LNCaP clone FGC (cell line): ENCODE data around the genes VWA5B2 and EPHB3.

DNA sequence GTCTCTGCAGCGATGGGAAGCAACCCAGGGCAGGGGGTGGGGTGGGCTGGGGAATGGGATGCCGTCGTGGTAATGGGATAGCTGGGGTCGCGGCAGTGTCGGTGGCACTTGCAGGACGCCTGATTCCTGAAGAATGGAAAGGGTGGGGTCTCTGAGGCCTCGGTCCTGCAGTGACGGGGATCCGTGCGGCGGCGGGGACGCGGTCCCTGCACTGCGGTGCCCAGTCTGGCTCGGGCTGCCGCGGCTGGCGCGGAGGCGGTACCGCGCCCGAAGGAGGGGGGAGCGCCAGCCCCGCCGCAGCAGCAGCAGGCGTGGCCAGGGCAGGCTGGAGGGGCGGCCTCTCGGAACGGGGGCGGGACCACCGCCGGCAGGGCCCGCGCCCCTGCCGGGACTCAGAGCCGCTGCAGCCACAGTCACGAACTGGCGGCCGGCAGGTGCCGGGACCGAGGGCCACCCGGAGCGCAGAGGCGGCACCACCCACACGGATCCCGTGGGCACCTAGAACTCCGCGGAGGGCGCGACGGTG lies at the start of gene VWA5B2:
Gene VWA5B2, plus strand, starts transcription at position 395 of the 526 bp plus-strand sequence.
- RRBS, 2 experiments, result 2 to 8% methylated on average over 5 of the region's 54 CpGs

GRCh38 chr3:184259576-184260565 lies 1.5 kb downstream of the CAMK2N2 start:
- RRBS, 2 experiments, result 5 to 6% methylated on average over 48 to 50 of the region's 109 CpGs

GRCh38 chr3:184426653-184427213 lies 46.9 kb downstream of the CHRD start:
- RRBS, 2 experiments, result no CpG with 5 or more reads among the region's 14 CpGs

DNA sequence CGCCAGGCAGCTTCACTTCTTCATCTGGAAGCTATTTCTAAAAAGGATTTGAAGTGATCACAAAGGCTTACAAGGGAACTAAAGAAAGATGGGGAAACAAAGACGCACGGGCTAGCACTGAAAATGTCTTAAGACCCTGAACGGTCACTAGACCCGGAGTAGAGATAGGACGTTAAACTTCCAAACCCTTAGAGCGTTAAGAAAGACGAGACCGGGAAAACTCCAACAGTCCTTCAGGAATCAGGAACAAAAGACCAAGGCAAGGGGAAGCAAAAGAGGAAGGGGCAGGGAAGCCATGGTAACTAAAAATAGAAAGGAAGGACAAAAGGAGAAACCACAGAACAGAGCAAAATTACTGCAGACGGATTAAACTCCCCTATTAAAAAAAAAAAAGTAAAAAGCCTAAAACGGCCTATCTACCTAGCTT lies 47.4 kb upstream of the EPHB3 start:
- RRBS, 2 experiments, result no CpG with 5 or more reads among the region's 11 CpGs

GRCh38 chr3:184519548-184519747 lies 42.1 kb upstream of the EPHB3 start:
- RRBS, 2 experiments, result no CpG with 5 or more reads among the region's 5 CpGs

DNA sequence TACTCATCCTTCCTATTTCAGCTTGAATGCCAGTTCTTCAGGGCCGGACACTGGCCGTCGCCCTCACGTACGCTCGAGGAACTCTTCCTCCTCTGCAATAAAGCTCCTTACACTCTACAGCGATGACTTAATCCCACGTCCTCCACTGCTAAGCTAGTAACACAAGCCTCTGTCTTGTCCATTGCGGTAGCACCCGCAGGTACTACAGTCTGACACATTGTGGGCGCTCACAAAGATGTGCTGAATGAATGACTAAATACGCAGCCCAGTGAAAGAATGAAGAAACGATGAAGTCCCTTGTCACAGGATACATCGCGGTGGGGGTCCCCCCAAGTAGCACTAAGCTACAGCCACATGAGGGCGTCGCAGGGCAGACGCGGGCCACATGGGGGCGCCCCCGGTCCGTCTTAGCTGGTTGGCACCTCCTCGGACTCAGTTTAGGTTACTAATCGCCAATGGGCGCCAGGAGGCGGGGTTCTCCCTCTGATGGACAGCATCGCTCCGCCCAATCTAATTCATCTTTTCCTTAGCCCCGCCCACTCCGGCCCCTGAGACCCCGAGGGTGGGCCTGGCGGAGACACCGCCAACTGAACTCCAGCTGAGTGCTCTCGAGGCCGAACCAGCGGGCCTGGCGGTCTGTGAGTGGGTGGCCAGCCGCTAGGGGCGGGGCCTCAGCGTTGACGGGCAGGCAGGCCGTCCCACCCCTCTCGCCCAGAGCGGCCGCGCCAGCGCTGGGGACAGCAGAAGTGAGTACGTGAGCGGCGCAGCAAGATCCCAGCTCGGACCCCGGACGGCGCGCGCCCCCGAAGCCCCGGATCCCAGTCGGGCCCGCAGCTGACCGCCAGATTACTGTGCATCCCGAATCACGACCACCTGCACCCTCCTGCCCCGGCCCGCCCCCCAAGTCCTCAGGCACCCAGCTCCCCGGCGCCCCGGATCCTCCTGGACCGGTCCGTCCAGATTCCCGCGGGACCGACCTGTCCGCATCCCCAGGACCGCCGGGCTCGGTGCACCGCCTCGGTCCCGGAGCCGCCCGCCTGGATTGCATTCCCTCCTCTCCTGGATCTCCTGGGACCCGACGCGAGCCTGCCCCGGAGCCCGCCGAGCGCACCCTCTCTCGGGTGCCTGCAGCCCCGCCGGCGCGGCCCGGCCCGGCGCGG lies at the start of gene EPHB3:
Gene EPHB3, plus strand, starts transcription at position 740 of the 1,160 bp plus-strand sequence.
- RRBS, 2 experiments, result under 1 to 3% methylated on average over 31 of the region's 98 CpGs

GRCh38 chr3:184579209-184579882 lies 17.8 kb downstream of the EPHB3 start:
- RRBS, 2 experiments, result 83 to 84% methylated on average over 4 of the region's 26 CpGs

DNA sequence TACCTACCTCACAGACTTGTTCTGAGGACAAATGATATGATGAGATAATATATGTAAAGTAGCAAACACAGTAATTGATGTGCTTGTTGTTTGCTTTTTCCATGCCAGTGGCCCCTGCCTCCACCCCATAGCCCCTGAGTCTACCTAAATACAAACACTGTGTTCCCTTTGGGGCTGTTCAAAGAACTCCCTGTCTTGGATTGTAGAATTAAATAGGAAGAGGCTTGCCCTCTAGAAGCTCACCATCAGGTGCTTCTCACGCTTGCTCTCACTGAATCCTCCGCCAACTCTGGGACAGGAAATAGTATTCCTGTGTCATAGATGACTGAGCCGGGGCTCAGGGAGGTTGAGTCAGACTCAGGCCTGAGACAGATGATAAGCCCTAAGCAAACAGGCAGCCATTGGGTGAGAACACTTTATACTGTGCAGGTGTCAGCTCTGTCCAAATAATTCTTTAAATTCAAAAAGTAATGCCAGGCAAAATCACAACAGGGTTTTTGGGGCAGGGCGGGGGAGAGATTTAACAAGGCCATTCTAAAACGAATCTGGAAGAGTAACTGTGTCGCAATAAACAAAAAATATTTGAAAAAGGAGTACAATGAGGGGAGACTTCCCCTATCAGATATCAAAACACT lies 58.9 kb downstream of the EPHB3 start:
- RRBS, 2 experiments, result no CpG with 5 or more reads among the region's 6 CpGs

- RRBS, 2 experiments, result no CpG with 5 or more reads among the region's 7 CpGs
These were observed 59.9 kb downstream of the MAGEF1 start for GRCh38 chr3:184651974-184652411.

- RRBS, 2 experiments, result 25 to 42% methylated on average over 1 of the region's 11 CpGs
These were observed 26.3 kb upstream of the MAGEF1 start for GRCh38 chr3:184738131-184738618.

- RRBS, 2 experiments, result no CpG with 5 or more reads among the region's 5 CpGs
These were observed 46.2 kb upstream of the VPS8 start for GRCh38 chr3:184765810-184766162.

GRCh38 chr3:185151101-185151513 lies 1.8 kb downstream of the C3orf70 start:
- RRBS, 2 experiments, result no CpG with 5 or more reads among the region's 5 CpGs

DNA sequence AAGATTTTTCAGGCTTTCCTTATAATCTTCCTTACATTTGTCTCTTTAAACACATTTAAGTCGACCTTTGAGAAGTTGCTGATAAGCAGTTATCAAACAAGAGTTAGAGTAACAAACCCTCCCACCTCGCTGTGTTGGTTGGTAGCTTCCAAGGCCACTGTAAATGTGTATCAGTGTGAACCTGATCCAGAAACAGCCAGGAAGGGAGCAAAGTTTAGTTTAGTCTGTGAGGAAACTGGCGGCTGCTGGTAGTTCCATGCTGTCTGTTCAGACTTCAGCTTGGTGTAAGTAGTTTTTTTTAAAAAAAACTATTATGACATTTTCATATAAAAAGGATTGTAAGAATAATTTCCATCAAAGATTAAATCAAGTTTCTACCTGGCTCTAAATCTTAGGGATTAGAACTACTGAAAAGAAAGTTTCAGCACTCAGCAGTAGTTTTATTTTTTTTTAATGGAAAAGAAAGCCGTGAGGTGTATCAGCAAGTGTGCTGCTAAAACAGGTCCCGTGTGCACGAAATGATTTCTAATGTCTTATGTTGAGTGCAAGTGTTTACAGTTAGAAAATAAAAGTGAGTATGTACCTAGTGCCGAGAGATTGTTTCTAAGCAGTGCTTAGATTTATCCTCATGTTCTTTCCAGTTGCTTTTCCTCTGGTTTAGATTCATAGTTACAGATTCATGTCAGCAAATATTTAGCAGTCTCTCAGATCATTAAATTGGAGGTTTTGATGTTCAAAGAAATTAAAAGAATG lies 34.1 kb upstream of the MAP3K13 start:
- RRBS, 2 experiments, result no CpG with 5 or more reads among the region's 7 CpGs

- RRBS, 2 experiments, result no CpG with 5 or more reads among the region's 5 CpGs
These were observed 30.5 kb upstream of the MAP3K13 start for GRCh38 chr3:185332272-185332993.

- RRBS, 2 experiments, result no CpG with 5 or more reads among the region's 10 CpGs
These were observed 54.6 kb downstream of the MAP3K13 start for GRCh38 chr3:185417417-185417982.

- RRBS, 2 experiments, result no CpG with 5 or more reads among the region's 1 CpG
These were observed 18.1 kb downstream of the TRA2B start for GRCh38 chr3:185919664-185920187.

DNA sequence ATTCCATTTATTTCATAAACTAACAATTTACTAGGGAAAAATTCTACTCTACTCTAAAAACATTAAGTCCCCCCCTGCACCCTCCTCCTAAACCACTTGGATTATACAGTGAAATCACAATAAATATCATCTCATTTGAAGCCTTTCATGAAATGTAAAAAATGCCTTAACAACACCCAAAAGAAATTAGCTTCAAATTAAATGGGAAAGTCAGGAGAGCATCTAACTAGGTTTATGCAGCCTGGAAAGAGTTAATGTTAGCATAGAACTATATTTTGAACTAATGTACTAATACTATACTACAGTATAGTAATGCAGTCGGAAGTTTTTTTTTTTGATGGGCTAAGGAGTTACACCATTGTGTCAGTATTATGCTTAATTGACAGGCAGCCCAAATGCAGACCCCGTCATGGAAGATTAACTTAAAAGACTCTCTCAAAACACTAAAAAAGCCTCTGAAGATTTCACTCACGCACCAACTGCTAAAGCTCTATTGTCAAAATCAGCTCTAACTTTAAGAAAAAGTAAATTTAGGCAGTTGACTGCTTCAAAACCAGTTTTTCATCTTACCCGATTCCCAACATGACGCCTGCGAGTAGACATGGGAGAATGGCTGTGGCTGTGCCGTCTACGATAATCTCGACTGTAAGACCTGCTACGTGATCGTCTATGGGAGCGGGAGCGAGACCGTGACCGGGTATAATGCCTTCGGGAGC lies 12.8 kb downstream of the TRA2B start:
- RRBS, 2 experiments, result no CpG with 5 or more reads among the region's 16 CpGs

- RRBS, 2 experiments, result no CpG with 5 or more reads among the region's 5 CpGs
These were observed 6.3 kb downstream of the TRA2B start for GRCh38 chr3:185931383-185932026.

GRCh38 chr3:185935812-185936747 lies 1.7 kb downstream of the TRA2B start:
- RRBS, 2 experiments, result no CpG with 5 or more reads among the region's 18 CpGs